Non-pigmented ciliary epithelial cell (primary cell): Measurements from ENCODE around the gene TWNK.

DNA sequence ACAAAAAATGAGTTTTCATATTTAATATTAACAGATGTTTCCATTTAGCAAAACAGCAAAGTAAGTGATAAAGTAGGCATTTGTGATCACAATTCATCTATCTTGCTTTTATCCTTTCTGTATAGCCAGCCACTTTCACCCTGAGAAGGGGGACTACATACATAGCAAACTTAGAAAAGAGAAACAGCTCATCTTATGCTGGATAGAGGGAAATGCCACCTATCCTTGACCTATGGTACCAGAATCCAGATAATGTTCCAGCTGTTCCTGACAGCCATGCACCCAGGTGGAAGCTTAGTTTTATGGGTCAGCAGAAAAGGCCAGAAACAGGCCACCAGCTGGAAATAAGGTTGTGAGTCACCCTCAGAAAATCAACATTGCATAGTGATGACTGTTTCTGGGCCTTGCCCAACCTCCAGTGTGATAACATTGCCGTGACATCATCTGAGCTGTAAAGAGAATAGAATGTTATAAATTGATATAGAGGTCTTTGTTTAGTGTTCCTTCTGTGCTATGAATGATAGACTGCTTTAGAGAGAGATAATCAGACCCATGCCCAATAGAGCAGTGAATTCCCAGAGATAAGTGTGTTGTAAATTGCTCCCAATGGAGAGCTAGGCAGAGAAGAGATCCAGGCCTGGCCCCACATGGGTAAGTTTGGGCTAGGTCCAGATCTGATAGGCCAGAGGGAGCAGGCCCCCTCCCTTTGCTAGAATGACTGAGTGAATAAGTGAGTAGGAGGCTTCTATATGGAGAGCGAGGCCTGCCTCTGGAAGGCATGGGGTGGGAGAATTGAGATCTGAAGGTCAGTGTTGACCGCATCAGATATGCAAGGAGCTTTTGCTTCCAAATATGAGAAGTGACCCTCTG, 14.1 kb upstream of the HPS1 start:
- RRBS: no CpG with 5 or more reads among the region's 3 CpGs

GRCh38 chr10:99233935-99235087, 1.3 kb downstream of the HPSE2 start:
- RRBS: 2% methylated on average over 9 of the region's 63 CpGs

DNA sequence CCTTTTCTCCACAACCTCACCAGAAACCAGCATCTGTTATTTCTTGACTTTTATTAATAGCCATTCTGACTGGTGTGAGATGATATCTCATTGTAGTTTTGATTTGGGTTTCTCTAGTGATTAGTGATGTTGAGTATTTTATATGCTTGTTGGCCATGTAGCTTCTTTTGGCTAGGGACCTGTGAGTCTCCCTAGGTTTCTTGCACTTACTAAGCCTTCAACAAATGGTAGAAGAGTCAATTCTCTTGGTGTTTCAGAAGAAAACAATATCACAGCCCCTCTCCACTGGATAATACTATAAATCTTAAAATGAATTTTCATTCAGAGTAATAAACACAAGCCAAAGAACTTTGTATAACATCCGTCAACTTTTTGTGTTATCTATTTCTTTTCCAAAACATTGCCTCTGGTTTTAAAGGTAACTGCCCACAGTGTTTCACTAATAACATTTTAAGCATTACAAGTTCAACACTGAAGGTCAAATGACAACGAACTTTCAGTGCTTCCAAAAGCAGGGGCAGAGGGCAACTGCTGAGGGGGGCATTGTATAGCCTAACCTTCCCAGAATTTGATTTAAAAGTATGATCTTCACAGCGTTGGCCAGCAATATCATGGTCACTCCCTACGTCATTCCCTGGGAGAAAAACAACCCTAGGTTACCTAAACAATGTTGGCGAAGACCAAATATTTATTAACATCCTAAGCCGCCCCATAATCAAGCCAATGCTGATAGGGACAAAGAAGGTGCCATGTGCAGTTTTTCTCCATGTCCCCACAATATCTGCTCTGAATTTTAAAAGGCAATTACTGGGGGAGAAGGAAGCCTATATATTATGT, 2.3 kb upstream of the GOT1 start:
- RRBS: no CpG with 5 or more reads among the region's 6 CpGs

DNA sequence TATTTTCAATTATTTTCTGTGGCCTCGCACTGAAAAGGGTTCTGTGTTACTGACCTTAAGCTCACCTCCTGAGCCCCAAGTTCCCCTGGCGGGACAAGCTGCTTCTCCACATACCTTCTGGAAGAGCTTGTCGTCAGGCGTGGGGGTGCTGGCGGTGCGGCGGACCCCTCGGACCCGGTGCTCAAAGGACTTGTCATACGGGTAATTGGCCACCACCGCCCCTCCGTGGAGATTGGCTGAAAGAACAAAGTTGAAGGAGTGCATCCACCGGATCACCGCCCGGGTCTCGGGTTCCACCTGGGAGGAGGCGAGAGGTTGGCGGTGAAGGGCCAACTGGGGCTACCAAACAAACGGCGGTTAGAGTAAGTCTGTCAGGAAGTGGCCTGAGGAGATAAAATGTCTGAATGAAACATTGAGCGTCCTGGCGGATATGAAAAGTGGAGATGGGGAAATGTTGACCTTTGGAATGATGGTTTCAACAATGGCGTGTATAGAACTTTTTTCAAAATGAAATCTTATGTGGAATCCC, 16.5 kb downstream of the CPN1 start:
- RRBS: 25% methylated on average over 3 of the region's 23 CpGs

DNA sequence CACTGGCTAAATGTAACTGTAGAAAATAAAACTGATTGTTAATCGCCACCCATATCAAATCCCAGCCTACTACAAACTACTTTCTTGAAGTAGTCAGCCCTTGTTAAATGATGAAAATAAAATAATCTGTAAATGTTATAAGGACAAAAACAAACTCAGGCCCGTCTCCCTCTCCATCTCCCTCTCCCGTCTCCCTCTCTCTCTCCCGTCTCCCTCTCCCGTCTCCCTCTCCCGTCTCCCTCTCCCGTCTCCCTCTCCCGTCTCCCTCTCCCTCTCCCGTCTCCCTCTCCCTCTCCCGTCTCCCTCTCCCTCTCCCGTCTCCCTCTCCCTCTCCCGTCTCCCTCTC, 8.7 kb upstream of the CWF19L1 start:
- RRBS: no CpG with 5 or more reads among the region's 12 CpGs

- RRBS: no CpG with 5 or more reads among the region's 10 CpGs
These were observed 2.9 kb downstream of the PKD2L1 start for GRCh38 chr10:100326923-100327827.

- RRBS: no CpG with 5 or more reads among the region's 6 CpGs
These were observed 3.9 kb downstream of the SCD start for GRCh38 chr10:100350783-100351505.

- RRBS: no CpG with 5 or more reads among the region's 2 CpGs
These were observed 36.3 kb downstream of the SCD start for GRCh38 chr10:100383422-100383661.

GRCh38 chr10:100654805-100655883, 90.2 kb upstream of the PAX2 start:
- RRBS: 6% methylated on average over 20 of the region's 80 CpGs

DNA sequence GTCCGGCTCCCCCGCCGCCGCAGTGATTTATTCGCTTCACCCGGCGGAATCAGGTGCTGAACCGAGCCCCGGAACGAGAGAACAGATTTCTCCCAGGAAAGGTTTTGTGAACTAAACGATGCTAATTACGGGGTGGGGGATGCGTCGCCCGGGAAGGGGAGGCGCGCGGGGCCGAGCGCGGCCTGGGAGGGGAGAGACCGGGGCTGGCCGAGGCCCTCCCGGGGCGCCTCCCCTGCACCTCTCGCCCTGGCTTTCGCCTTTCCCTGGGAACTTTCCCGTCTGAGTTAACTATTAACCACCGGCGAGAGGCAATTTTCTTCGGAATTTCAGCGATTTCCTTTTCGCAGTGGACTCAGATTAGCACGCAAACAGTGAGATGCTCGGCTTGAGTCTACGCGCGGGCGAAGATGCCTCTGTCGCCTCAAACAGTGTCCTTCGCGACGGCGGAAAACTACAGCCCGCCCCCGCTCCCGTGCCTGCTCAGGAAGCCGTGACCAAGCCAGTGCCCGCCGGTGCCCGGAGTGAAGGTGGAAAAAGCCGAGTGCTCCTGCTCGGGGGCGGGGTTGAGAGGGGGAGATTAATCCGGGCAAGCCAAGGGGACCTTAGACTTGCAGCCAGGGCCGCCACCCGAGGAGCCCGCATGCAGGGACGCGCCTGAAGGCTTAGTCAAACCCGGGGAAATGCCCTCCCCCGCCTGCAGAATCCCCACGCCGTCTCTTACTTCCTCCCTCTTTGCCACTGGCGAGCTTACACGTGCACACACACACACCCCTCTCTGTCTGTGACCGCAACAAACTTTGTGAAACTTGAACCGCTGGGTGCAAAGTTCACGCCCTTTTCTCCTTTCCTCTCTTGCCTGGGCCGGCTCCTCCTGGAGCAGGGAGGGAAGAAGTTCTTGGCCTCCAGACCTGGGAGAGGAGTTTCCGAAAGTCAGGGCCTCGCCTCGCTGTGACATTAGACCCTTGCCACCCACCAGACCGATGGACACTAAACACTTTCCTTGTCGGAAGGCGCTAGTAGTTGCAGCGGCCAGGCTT, 14.5 kb upstream of the PAX2 start:
- RRBS: 3% methylated on average over 31 of the region's 77 CpGs

- RRBS: 3% methylated on average over 22 of the region's 42 CpGs
These were observed 596 bp downstream of the PAX2 start for GRCh38 chr10:100745966-100746389.

- RRBS: 3% methylated on average over 35 of the region's 77 CpGs
These were observed 82.2 kb downstream of the PAX2 start for GRCh38 chr10:100827319-100828218.

- RRBS: no CpG with 5 or more reads among the region's 8 CpGs
These were observed 17.4 kb upstream of the SLF2 start for GRCh38 chr10:100895218-100895997.

DNA sequence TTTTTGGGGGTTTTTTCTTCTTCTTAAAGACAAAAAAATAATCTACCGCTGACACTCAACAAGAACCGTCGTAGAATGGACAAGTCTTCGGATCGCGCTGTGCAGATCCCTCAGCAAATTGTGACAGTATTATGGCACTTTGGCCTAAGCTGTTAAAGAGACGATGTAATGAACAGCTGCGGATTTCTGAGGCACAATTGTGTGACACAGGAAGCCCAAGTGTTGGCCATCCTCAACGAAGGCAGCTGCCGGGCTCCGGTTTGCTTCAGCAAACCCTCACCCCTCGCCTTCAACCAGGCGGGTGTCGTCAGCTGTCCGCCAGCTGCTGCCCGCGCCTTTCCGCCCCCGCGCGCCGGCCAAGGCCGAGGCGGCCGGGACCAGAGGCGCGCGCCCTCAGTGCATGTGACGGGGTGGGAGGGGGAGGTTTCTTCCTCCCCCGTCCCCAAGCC, 364 bp upstream of the SLF2 start:
- RRBS: under 1% methylated on average over 9 of the region's 30 CpGs

GRCh38 chr10:100986781-100987096, 558 bp downstream of the MRPL43 start:
- RRBS: 2% methylated on average over 8 of the region's 27 CpGs

DNA sequence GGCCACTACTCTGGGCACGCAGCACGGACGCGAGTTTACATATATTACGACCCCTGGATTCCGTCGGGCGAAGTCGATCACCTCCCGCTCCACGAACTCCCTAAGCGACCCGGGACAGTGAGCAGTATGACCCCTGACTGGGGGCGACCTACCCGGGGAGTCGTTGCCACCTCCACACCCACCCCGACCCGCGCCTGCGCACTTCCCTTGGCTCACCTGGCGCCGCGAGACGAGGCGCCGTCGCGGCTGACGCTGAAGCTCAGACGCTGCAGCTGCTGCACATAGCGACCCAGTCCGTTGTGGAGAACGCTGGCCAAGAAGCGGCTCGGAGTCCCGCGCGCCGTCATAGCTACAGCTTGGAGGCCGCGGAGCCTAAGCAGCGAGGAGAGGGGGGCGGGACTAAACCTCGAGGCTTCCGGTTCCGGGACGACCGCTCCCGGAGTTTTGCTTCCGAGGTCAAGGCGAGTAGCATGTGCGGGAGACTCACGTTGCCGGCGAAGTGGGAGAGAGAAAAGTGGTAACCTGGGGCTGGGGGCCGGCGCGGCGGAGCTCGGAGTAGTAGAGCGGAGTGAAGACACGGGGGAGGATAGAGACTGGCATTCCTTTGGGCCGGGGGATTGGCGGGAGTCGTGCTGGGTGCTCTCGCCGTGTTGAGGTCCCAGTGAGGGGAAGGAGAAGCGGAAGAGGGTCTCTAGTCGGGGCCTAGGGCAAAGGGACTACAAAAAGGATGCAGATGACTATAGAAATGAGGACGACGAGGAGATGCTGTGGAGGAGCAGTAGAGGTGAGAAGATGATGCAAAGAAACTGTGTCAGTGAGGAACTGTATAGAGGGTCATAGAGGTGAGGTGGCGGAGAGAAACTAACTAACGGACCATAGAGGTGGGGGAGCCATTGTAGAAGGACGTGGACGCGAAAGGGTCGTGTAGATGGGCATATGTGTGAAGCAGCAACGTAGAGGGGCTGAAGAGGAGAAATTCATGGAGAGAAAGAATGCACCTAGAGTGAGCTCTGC, at the start of gene TWNK:
TSS of gene TWNK (plus strand) at position 447 of the 1,014 bp plus-strand sequence.
- RRBS: 2% methylated on average over 15 of the region's 78 CpGs

DNA sequence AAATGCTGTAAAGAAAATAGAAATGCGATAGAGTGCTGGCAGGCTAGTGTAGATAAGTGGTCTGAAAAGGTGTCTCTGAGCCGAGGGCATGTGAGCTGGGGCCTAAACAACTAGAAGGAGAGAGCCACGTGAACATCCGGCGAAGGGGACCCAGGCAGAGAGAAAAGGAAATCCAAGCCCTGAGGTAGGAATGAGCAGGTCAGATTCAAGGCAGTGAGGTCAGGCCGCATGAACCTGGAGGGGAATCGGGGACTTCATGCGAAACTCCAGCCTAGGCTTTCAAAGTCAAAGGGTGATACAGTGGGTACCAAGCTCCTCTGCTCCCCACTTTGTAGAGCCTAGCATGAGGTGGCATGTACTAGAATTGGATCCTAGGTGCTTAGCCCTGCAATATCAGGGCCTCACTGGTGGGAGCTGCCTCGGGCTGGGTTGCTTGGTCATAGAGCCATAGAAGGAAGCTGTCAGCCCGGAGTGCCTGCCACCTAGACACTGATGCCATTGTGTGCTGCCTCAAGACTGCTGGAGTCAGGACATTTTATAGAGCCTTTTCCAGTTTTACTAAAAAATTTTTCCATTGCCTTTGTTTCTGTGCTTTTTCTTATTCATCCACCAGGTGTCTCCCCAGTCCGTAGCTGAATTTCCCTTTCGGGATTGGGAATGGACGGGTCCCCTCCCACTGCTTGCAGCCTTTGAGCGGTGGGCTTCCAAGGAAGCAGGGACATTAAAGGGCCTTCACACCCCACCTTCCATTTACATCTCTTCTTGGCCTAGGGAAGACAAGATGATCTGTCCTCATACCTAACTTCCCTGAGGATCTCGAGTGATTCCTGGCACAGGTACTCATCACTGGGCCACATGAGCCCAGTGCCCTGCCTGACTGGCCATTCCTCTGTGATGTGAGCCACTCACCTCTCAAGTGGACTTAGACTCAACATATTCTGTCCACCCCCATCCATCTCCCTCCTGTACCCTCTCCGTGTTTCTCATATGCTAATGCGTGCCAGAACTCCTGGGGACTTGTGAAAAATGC, 5.5 kb upstream of the LZTS2 start:
- RRBS: no CpG with 5 or more reads among the region's 17 CpGs

DNA sequence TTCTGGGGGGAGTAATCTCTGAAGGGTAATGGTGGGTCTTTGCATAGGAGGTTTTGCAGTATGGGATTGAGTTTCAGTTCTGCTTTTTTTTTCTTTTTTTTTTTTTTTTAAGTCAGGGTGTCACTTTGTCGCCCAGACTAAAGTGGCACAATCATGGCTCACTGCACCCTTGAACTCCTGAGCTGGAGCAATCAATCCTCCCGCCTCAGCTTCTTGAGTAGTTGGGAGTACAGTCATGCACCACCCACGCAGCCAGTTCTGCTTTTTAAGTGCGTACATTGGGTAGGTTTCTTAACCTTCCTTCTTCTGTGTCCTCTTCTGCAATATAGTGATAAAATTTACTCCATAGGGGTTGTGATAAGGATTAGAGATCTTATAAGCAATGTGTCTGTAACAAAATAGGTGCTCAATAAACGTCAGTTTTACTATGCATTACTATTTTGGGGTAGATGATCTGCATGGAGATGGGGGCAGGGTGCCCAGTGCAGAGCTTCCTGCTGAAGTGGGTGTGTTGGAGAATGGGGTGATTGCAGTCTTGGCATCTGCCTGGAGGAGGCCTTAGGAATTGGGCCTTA, 9.6 kb downstream of the KAZALD1 start:
- RRBS: no CpG with 5 or more reads among the region's 5 CpGs

GRCh38 chr10:101095271-101095914, 33.6 kb downstream of the KAZALD1 start:
- RRBS: 39% methylated on average over 2 of the region's 11 CpGs

- RRBS: 97% methylated on average over 8 of the region's 20 CpGs
These were observed 8.8 kb downstream of the POLL start for GRCh38 chr10:101579197-101579737.